HT1080 (cell line): Measurements from ENCODE around the genes GLRX and ELL2.

GRCh38 chr5:93598192-93599191 lies 15.5 kb downstream of the NR2F1 start:
RAMPAGE:
- cytosol, long total RNA: no peak
- long total RNA: no peak
- nucleus, long total RNA: no peak

DNA sequence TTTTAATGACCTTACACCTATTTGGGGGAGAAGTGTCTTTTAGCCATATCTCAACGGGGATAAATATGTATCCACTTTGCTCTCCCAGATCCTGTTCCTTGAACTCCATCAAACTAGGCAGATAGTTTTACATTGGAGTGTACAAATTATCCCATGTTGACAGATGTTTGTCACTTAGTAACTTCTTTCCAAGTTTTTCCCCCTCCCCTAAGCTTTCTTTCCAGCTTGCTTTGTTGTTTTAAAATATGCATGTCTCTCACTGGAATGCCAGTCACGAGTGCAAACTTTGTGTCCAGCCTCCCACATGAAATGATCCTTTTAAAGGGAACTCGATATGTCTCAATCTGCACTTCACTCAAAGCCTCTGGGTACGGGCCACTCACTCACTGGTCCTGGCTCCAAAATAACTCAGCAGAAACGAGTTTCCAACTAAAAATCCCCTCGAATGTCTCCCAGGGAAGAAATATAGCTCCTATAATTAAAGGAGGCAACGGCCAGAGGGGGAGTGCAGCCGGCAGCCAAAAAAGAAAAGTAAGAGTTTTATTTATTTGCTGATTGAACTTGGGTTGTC lies 17.4 kb downstream of the NR2F1 start:
RAMPAGE:
- cytosol, long total RNA: no peak
- long total RNA: no peak
- nucleus, long total RNA: no peak

DNA sequence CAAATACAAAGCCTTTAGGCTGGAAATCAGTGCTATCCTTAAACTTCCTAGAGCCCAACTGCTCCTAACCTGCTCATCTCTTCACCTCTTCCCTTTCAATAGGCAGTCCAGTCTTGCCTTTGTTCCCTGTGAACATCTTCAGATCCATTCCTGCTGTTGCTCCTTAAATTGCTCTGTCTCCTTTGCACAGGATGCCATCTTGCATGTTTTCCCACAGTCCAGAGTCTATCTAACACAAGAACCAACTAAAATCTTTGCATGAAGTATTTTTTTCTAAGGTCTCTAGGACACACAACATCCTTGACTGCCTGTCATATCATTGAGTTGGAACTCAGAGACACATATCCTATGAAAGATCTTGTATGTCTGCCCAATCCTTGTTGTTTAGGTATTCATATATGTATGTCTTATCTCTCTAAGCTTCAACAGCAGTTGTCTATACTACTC lies 34.1 kb upstream of the POU5F2 start:
RAMPAGE:
- cytosol, long total RNA: no peak
- long total RNA: no peak
- nucleus, long total RNA: no peak

DNA sequence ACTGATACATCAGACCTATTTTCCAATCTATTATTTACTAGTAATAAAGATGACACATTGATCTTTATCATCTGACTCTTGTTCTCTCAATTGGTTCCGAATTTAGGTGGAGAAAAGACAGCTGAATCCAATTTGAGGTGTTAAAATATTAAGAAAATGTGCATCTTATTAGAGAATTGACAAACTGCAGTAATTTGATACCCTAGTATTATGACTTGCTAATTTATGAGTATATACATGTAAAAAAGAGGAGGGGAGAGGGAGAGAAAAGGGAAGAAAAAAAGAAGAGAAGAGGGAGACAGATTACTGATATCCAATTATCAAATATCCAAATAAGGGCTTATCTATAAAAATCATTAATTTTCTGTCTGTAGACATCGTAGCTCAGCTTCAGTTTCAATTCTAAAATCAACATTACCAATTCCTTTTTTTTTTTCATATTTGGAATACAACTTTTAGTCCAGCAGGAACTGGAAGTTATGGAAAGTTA lies 183.8 kb downstream of the FAM172A start:
RAMPAGE:
- cytosol, long total RNA: no peak
- long total RNA: no peak
- nucleus, long total RNA: no peak

RAMPAGE:
- cytosol, long total RNA: no peak
- long total RNA: no peak
- nucleus, long total RNA: no peak
Measured at GRCh38 chr5:94360227-94360711, 248.8 kb upstream of the FAM172A start.

RAMPAGE:
- cytosol, long total RNA: no peak
- long total RNA: no peak
- nucleus, long total RNA: no peak
Measured at GRCh38 chr5:95087547-95087815, 197.4 kb downstream of the MCTP1 start.

GRCh38 chr5:95283645-95284009 lies 1.3 kb downstream of the MCTP1 start:
RAMPAGE:
- cytosol, long total RNA: no peak
- long total RNA: no peak
- nucleus, long total RNA: no peak

DNA sequence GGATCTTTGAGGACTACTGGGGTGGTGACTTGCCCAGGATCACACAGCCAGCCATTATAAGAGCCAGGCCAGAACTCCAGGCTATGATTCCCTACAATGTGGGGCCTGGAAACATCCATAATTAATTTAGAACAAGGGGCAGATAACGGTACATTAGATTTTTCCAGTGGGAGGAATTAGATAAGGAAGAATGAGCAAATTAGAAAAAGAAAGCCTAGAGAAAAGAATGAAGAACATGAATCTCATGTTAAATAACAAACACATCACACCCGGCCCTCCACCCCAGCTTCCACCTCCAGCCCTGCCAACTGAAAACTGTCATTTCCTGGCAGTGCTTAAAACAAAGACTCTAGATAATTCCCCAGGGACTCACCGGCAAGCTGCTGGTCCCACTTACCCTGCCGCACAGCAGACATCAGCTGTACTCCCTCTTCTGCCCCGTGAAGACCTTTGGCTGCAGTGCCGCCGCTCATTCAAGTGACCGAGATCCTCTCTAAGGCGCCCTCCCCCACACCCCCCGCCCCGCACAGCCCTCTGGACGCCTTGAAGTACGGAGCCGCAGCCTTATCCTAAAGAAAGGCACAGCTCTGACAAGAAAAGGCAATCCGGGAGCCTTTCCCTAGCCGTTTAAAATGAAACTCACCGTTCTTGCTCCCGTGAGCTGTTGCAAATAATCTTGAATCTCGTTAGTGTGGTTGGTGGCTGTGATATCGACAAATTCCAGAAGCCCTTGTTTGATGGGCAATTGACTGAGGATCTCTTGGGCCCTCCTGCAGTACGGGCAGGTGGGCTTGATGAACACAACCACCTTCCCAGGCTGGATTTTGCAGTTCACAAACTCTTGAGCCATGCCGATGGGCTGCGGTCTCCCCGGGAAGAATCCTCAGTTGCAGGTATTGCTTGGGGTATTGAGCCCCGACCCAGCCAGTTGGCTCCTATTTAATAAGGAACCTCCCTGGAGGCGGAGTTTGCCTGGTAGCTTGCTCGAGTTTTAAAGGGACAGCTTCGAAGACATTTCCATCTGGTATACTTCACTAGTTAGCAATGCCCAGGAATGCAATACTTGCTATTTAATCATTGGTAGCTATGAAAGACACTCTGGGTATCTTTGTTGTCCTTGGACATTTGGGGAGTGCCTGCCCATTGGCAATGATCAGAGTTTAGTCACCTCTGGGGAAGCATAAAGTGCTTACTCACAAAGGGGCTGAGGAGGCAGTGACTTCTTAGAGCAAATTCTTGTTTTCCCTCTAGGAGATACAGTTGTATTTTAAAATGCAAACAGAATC lies at the start of gene GLRX:
Gene GLRX (minus strand): TSS at position 914 of the 1,286 bp plus-strand sequence.
RAMPAGE:
- cytosol, long total RNA: start-site peak on the minus strand centred at position 899 of the sequence, 48 bp wide, 1,963 and 1,117 reads in 2 replicates
- long total RNA: start-site peak on the minus strand centred at position 447 of the sequence, 36 bp wide, 18 reads; start-site peak on the minus strand centred at position 896 of the sequence, 32 bp wide, 160 reads
- nucleus, long total RNA: start-site peak on the minus strand centred at position 895 of the sequence, 25 bp wide, 85 and 29 reads in 2 replicates

GRCh38 chr5:95823099-95823432 lies 540 bp upstream of the GLRX start:
RAMPAGE:
- cytosol, long total RNA: no peak
- long total RNA: no peak
- nucleus, long total RNA: no peak

DNA sequence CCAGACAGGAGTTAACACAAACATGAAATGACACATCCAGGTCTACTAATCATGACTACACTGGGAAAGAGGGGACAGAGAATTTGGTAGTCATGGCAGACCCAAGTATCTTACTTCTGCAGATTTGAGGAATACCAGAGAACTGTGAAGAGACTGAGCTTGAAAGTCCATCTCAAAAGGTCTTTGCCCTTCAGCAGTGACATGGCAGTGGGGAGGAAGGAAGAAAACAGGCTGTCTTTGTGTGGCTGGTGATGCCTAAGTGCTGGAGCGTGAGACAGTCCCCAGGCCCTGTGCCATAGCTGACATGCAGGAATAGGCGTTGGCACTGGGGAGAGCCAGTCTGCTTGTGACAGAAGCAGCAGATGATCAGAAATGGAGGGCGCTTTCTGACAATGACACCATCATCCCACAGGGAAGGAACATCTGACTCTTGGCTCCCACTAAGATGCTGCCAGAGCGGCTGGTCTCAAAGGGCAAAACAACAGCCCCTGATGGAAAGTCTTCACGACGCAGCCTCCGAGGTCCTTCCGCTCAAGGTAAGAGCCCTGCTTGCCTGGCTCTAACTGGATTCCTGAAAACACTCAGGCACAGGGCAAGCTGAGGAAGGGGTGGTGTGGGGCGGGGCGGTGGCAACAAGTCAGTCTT lies 15.5 kb upstream of the GLRX start:
RAMPAGE:
- cytosol, long total RNA: no peak
- long total RNA: no peak
- nucleus, long total RNA: no peak

DNA sequence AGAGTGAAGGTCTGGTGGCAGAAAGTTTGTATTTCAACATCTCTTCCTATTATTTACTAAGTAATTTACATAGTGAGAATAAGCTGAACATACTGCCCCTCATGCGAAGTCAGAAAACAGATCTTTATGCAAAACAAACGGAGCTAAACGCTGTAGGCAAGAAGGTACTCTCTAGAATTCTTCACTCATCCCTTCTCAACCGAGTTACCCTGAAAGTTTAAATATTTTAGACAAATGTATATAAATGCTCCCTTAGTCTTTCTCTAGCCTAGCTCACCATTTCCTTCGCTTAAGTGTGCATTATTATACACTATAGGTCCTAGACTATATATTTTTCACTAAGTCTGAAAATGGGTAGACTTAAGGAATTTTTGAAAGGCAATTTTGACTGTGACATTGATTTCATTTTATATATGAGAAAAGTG lies 44.8 kb downstream of the ELL2 start:
RAMPAGE:
- cytosol, long total RNA: no peak
- long total RNA: no peak
- nucleus, long total RNA: no peak

DNA sequence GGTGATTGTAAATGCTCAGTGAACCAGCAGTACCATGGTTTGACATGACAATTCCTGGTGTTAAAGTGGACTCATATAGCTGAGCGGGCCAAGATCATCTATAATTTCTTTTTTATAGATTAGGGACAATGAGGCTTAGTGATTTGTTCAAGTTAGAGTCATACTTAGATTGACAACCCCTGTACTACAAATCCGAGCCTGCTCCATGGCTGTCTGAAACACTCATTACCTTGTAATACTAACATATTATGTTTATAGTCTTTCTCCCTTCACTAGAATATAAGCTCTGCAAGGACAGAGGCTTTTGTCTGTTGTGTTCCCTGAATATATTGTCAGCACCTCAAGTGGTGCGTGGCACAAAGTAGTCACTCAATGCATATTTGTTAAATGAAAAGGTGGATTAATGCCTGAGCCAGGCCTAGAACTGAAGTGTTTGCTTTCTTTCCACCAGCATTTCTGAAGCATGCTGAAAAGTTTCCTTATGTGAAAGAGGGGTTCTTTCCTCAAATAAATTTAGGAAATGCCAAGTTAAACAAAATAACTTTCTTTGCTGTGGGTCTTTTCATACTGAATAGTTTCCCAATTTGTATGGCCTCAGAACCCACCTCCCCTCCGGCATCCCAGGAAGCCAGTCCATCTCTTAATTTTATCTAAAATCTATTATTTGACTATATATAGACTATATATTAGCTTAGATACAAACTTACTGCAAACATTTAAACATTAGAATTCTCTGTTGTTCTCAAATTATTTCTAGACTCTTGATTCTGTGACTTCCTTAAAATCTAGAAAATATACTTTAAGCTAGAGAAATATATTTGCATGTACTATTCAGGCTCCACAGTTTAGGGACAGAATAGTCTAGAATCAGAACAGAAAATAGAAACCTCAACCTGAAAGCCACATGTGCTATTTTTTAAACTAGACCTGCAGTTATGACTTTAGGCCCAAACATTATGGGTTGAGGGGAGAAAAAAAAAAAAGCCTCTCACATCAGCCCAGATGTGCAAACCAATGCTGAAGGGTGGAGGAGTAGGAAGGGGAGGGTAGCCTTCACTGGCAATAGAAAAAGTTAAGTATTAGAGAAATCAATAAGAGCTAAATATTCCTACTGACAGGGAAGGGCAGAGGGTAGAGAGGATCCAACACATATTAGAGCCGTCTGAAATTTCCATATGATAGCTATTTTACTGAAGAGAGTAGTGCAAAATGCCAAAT lies 36.0 kb downstream of the ELL2 start:
RAMPAGE:
- cytosol, long total RNA: no peak
- long total RNA: no peak
- nucleus, long total RNA: no peak

GRCh38 chr5:95959460-95960142 lies 2.0 kb downstream of the ELL2 start:
RAMPAGE:
- cytosol, long total RNA: no peak
- long total RNA: no peak
- nucleus, long total RNA: no peak

DNA sequence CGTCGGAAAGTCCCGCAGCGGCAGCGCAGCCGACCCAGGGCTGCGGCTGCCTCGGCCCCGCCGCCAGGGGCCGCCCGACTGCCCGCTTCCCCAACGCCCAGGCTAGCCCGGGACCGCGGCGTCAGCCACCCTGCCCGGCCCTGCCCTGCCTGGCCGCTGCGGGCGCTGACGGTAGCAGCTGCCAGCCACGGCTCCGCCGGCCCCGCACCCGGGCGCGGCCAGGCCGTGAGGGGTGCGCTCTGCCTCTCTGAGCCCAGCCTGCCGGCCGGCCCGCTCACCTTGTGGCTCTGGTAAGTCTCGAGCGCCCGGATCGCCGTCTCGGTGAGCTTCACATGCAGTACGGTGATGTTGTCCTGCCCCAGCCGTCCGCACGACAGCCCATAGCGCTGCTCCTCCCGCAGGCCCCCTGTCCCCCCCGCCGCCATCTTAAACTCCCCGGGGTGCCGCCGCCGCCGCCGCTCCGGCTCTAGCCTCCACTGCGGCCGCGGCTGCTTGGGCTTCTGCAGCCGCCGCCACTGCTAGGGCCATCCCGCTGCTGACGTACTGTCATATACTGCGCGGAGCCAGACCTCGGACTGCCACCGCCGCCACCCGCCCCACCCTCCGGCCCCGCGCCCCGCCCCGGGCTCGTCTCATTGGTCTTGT lies at the start of gene ELL2:
Gene ELL2 (minus strand): TSS at position 555 of the 645 bp plus-strand sequence.
RAMPAGE:
- cytosol, long total RNA: no peak
- long total RNA: no peak
- nucleus, long total RNA: no peak

DNA sequence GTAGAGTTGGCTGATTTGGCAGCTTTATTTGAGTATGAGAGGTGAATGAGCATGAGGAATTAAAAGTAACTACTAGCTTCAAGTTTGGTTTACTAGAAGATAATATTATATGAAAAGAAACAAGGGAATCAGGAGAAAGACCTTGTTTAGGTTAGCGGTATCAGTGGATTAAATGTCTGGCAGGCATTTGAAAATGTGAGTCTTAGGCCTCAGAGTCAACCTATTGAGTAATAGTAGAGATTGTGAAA lies 7.9 kb upstream of the ELL2 start:
RAMPAGE:
- cytosol, long total RNA: no peak
- long total RNA: no peak
- nucleus, long total RNA: no peak

DNA sequence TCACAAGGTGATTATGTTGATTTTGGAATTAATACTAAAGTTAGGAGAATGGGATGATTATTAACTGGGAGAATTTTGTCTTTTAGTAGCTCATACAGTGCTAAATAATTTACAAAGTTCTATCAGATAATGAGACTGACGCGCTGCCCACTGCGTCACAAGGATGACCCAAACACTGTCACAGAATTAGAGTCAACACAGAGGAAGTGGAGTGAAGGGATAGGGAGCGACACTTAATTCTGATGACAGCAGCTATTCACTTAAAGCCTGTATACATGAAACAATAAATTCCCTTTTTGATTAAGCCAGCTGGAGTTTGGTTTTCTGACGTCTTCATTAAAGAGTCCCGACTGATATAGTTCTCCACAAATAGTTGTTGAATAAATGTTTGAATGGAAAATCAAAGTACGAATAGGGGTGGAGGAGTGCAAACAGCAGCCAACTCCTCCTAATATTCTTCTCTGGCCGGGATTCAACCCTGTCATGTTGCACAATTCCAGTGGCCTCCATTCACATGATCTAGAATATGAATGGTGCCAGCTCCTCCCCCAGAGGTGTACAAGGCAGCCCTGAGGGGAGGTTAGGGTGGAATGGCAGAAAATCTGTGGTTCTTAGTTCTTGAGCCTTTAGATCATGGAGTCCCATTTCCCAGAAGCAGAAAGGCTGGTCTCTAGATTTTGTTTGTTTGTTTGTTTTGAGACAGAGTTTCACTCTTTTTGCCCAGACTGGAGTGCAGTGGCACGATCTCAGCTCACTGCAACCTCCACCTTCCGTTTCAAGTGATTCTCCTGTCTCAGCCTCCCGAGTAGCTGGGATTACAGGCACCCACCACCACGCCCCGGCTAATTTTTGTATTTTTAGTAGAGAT lies 140.2 kb downstream of the PCSK1 start:
RAMPAGE:
- cytosol, long total RNA: no peak
- long total RNA: no peak
- nucleus, long total RNA: no peak

GRCh38 chr5:96336366-96336714 lies 96.7 kb downstream of the PCSK1 start:
RAMPAGE:
- cytosol, long total RNA: no peak
- long total RNA: no peak
- nucleus, long total RNA: no peak

DNA sequence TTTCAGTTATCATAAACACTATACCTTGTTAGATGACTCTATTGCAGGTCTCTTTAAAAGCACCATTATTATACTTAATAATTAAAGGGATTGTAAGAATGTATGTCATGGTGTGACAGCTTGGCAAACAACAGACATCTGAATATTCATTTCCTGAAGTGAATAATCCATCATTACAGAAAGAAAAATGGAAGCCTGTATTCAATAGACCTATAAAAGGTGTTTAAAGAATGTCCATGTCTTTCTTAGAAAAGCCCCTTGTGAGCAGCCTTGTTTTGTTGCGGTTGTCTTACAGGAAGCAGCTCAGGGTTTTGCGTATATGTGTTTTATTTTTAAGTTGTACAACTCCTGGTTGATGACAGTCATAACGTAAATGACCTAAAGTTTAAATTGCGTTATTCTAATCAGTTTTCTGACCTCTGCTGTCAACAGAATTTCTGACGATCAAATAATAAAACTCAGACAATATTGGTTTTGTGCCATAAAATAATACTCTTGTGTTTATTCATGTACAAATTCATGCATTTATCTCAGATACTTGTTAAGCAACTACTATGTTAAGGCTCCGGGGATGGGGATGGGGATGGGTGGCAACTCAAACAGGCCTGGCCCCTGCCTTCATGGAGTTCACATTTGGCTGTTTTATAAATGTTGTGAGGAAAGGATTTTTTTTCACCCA lies 53.9 kb downstream of the CAST start:
RAMPAGE:
- cytosol, long total RNA: no peak
- long total RNA: no peak
- nucleus, long total RNA: no peak

DNA sequence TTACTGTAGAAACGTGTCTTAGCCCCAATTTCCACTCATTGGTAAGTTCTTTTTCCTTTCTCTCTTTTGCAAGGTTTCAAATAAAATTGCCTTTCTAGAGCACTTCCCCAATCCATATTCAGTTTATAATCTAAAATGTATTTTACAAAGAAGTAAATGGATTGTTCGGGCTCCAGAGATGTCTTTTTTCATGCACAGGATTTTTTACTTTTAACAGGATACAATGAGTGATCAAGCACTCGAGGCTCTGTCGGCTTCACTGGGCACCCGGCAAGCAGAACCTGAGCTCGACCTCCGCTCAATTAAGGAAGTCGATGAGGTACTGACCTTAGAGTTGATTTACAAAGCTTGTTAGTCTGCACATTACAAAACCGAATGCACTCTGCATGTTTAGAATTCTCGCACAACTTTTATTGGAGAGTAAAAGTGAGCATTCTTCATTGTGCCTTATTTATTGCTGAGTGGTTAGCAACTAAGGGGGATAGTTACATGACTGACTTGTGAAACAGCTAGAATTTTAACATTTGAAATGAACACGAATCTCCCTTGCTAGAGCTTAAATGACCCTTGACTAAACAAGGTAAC lies 65.2 kb downstream of the ERAP1 start:
RAMPAGE:
- cytosol, long total RNA: no peak
- long total RNA: no peak
- nucleus, long total RNA: no peak

DNA sequence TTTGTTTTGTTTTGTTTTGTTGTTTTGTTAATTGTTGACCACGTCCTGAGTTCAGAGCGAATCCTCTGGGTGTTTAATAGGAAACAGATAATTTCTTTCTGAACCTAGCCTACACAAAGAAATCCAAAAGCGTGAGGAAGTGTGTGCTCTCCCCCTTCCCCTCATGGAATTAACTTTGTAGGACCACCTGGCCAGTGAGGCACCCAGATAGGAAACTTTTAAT lies 866 bp downstream of the ERAP1 start:
RAMPAGE:
- cytosol, long total RNA: no peak
- long total RNA: no peak
- nucleus, long total RNA: no peak